Helper T cell (primary cell): Measurements from ENCODE around the genes OR2W3, OR2T12, OR2T29 and OR2T27.

- PRO-cap, 2 experiments: no peak in any of the 2 experiments
Measured at GRCh38 chr1:246581968-246583041, 16.0 kb downstream of the CNST start.

- PRO-cap, 2 experiments: no peak in any of the 2 experiments
Measured at GRCh38 chr1:246677655-246678281, 46.4 kb upstream of the SCCPDH start.

- PRO-cap, 2 experiments: no peak in any of the 2 experiments
Measured at GRCh38 chr1:246798315-246798930, 74.2 kb downstream of the SCCPDH start.

GRCh38 chr1:246850593-246851729, 80.8 kb downstream of the AHCTF1 start:
- PRO-cap, 2 experiments: no peak in any of the 2 experiments

DNA sequence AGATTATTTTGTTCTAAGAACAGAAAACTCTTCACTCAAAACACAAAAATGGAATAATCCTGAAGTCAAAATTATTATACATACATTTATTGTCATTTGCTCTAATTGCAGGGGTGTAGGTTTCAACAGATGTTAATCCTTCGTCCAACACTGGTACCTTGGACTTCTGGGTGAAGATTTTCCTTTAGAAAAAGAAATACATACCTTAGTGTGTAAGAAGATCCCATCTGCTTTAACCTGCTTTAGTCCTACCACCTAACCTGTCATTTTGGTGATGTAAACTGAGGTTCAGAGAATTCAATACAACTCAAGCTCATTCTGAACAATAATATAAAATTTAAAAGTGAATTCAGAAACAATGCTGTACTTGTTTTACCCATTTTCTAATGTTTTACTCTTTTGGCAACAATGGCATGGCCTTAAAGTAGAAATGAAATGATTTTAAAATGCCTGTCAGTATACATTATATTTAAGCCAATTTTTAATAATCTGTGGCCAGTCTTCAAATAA, 76.0 kb downstream of the AHCTF1 start:
- PRO-cap, 2 experiments: no peak in any of the 2 experiments

DNA sequence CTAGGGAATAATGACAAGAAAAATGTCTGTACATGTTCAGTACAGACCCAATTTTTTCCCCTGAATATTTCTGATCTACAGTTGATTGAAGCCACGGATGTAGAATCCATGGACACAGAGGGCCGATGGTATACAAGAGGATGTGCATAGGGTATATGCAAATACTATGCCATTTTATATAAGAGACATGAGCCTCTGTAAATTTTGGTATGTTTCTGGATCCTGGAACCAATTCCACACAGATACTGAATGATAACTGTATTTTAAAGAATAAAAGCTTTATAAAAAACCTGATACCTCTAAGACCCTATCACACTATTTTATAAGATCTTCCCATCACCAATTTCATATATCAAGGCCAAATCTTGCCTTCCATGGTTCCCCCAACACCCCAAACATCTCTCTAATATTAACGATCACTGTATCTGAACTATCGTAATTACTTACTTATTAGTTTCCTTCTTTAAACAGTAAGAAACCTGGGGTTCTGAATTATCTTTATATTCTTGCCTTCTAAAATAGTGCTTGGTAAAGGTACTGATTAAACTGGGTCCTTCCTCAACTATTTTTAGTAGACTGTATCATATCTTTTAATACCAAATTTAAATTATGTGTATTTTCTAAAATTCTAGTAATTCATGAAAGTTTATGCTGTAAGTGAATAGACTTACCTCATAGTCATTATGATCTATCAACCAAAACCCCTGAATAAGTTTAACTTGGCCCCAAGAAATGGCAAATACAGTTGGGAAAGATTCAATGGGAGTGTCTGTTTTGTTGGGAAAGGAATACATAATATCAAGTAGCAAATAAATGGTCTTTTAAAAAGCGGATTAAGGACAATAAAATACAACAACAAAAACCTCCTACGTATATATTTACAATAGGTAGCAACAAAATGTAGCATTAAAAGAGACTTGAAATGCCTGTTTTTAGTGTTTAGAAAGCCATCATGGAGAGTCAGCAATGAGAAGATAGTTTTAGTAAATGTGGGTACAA, 44.9 kb downstream of the AHCTF1 start:
- PRO-cap, 2 experiments: no peak in any of the 2 experiments

DNA sequence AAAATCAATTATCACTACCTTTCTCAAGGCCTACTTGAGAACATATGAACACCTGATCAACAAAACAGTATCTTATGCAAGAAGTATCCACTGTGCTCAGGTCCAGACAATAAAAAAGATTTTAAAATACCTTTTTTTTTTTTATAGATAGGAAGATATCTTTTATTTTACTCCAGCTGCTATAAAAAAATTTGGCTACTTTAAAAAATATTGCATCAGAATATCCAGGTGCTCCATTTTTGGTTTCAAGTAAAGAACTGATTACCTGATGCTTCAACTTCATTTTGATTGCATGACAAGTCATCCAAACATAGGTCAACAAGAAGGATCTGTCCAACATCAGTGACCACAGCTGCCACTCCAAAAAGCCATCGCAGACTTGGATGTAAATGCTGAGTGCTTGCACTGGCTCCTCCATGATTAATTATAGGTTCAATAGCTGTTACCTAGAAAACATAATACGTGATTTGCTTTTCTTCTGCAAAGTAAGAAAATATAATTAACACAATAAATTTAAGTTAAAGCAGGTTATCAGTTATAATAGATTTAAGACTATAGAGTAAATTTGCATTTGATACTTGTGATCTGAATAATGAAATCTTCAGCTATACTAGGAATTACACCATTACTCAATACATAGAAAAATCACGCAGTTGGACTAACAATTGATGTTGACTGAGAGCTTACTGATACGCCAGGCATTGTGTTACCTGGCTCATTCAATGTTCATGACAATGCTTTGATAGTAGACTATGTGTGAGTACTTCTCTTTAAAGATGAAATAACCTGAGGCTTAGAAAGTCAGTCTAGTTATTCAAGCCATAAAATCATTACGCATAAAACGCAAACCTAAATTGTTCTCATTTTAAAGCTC, 18.5 kb downstream of the AHCTF1 start:
- PRO-cap, 2 experiments: no peak in any of the 2 experiments

- PRO-cap, 2 experiments: peak in 2 of 2 experiments; most common plus-strand start chr1:246931580 (in 1); most common minus-strand start chr1:246931329 (in 2)
Measured at GRCh38 chr1:246931084-246931741, 535 bp downstream of the AHCTF1 start.

GRCh38 chr1:247111658-247112801, 7.9 kb upstream of the ZNF669 start:
- PRO-cap, 2 experiments: no peak in any of the 2 experiments

DNA sequence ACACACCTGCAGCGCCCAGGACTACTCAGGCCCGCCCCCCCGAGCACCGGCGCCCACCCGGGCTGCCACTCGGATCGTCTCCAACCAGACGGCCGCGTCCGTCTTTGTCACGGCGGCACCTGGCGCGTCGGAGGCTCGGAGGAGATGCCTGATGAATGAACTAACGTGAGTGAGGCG, 703 bp downstream of the ZNF496 start:
- PRO-cap, 2 experiments: peak in 2 of 2 experiments; most common minus-strand start position 146 of the sequence (in 1)

- PRO-cap, 2 experiments: peak in 2 of 2 experiments; most common plus-strand start chr1:247331321 (in 2)
Measured at GRCh38 chr1:247331253-247331494, 493 bp downstream of the ZNF496 start.

- PRO-cap, 2 experiments: no peak in any of the 2 experiments
Measured at GRCh38 chr1:247336957-247337628, 5.4 kb upstream of the ZNF496 start.

GRCh38 chr1:247360063-247360692, 28.5 kb upstream of the ZNF496 start:
- PRO-cap, 2 experiments: no peak in any of the 2 experiments

GRCh38 chr1:247447945-247448904, 9.7 kb downstream of the OR2B11 start:
- PRO-cap, 2 experiments: peak in 2 of 2 experiments; most common minus-strand start chr1:247448218 (in 2)

GRCh38 chr1:247895473-247895824, at the start of gene OR2W3:
Gene OR2W3 (plus strand): TSS chr1:247895587.
- PRO-cap, 2 experiments: no peak in any of the 2 experiments

DNA sequence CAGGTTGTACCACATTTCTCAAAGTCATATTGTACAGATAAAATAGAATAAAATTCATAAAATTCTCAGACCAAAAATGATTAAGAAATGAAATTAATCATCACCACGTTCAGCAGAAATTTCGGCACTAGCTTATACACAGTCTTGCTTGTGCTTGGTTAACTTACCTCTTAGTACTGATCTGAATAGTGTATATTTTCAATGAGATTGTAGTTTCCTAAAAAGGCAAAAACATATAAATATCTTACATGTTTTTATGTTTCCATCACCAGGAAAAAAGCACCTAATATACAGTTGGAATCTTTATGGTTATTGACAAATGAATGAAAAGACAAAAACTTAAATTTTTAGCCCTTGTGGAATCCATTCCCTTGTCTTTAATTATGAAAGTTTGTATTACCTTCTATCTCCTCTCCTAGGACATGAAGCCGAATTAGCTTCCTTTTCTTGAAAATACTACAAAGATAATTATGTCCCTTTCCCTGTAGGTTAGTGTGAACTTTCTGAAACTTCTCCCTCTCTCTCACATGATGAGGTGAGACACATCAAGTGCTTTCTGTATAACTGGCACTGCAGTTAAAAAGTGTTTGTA, at the start of gene OR2T12:
Gene OR2T12, minus strand, starts transcription at position 246 of the 592 bp plus-strand sequence.
- PRO-cap, 2 experiments: no peak in any of the 2 experiments

DNA sequence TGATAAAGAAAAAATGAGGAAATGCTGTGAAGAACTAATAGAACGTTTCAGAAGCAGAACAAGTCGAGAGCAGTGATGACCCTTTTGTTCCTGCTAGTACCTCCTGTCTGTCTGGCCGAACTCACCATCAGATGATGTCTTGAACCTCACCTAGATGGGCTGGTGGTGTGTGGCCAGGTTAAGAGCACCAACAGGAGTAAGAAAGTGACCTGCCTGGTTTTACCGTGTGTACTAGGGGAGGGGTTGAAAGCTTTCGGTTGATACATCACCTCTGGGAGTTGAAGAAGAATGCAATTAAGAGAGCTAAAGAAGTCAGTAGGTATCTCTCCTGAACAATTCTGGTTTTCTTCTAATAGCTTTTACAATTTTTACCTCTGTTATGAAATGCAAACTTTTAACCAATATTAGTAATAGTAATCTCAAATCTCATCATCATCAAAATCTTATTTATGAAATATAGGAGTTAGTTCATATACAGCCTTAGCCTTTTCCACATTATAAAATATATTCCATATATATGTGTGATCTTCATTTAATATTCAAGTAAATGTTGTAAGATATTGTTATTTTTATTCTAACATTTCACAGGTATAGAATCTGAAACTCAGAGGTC, at the start of gene OR2T29:
Gene OR2T29, minus strand, starts transcription at position 172 of the 613 bp plus-strand sequence.
- PRO-cap, 2 experiments: no peak in any of the 2 experiments

GRCh38 chr1:248655376-248655802, at the start of gene OR2T27:
Gene OR2T27 (minus strand): TSS chr1:248655528.
- PRO-cap, 2 experiments: no peak in any of the 2 experiments

- PRO-cap, 2 experiments: no peak in any of the 2 experiments
Measured at GRCh38 chr1:248788232-248788741, 32.7 kb upstream of the LYPD8 start.

GRCh38 chr1:248802721-248803018, 23.0 kb downstream of the SH3BP5L start:
- PRO-cap, 2 experiments: no peak in any of the 2 experiments